SP-49 (cell line): ENCODE data around the genes ELP4, CCDC73, DEPDC7, C11orf91, CD59 and CAPRIN1.

- PRO-cap = bidirectional peak, plus-strand start at chr11:31509809, minus-strand start at chr11:31509606
Measured at GRCh38 chr11:31509312-31510314, at the start of gene ELP4. Gene ELP4, plus strand, starts transcription at chr11:31509767.

- PRO-cap = no peak
Measured at GRCh38 chr11:31811567-31812218, 571 bp upstream of the PAX6 start.

GRCh38 chr11:31836720-31836993 is 25.5 kb upstream of the PAX6 start:
- PRO-cap = no peak

- PRO-cap = no peak
Measured at GRCh38 chr11:32429765-32430286, 5.5 kb downstream of the WT1 start.

DNA sequence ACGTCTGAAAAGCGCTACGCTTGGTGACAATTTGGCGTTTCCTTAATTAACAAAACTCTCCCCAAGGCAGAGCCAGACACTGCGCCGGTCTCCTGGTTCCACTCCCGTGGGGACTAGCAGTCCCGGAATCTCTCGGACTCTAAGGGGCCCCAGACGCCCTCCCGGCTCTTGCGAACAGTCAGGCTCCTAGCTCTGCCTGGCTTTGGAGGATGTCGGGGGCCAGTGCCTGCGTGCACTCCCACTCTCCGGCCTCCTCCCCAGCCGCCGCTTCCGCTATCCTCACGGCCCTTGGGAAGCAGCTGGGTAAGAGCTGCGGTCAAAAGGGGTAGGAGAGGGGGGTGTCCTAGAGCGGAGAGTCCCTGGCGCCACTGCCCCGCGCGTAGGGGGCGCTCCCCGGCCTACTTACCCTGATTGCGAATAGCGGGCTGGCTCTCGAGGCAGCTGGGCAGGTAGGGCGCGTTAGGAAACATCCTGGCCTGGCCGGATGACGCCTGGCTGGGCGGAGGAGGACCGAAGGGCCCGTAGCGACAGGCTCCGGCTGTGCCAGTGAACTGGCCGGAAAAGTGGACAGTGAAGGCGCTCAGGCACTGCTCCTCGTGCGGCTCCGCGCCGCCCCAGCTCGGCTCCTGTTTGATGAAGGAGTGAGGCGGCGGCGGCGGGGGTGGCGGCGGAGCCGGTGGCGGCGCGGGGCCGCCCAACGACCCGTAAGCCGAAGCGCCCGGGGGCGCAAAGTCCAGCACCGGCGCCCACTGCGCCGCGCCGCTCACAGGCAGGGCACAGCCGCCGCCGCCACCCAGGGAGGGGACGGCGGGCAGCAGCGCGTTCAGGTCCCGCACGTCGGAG is 824 bp downstream of the WT1 start:
- PRO-cap = no peak

DNA sequence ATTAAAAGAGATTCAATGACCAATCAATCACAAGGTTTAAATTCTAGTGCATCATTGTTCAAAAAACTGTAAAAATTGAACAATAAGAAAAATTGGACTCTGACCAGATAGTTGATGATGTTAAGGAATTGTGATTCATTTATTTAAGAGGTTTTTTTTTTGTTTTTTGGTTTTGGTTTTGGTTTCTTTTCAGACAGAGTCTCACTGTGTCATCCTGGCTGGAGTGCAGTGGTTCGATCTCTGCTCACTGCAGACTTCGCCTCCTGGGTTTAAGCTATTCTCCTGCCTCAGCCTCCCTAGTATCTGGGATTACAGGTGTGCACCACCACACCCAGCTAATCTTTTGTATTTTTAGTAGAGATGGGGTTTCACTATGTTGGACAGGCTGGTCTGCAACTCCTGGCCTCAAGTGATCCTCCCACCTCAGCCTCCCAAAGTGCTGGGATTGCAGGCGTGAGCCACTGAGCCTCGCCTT is 17.1 kb upstream of the EIF3M start:
- PRO-cap = no peak

DNA sequence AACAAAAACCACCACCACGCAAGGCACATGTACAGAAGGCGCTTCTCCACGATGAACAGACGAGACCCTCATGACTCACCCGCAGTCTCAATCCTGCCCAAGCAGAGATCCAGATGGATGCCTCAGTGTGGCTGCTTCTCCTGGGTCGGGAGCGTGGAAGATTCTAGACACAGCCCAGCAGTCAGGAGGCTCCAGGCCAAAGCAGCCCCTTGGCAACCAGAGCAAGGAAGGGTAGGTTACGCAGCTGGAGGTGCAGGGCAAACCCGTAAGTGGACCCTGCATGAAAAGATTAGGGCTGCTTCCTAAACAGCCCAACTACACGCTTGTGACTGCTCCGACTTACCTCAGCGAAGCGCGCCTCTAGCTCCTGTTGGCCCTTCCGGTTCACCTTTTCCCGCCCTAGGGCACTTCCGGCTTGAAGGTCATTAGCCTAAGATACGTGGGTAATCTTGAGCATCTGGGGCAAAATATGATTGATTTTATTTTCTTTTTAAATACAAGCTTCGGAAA is at the start of gene CCDC73:
TSS of gene CCDC73 (minus strand) at position 393 of the 510 bp plus-strand sequence.
- PRO-cap = no peak

- PRO-cap = no peak
Measured at GRCh38 chr11:32968543-32968903, 47.2 kb upstream of the DEPDC7 start.

DNA sequence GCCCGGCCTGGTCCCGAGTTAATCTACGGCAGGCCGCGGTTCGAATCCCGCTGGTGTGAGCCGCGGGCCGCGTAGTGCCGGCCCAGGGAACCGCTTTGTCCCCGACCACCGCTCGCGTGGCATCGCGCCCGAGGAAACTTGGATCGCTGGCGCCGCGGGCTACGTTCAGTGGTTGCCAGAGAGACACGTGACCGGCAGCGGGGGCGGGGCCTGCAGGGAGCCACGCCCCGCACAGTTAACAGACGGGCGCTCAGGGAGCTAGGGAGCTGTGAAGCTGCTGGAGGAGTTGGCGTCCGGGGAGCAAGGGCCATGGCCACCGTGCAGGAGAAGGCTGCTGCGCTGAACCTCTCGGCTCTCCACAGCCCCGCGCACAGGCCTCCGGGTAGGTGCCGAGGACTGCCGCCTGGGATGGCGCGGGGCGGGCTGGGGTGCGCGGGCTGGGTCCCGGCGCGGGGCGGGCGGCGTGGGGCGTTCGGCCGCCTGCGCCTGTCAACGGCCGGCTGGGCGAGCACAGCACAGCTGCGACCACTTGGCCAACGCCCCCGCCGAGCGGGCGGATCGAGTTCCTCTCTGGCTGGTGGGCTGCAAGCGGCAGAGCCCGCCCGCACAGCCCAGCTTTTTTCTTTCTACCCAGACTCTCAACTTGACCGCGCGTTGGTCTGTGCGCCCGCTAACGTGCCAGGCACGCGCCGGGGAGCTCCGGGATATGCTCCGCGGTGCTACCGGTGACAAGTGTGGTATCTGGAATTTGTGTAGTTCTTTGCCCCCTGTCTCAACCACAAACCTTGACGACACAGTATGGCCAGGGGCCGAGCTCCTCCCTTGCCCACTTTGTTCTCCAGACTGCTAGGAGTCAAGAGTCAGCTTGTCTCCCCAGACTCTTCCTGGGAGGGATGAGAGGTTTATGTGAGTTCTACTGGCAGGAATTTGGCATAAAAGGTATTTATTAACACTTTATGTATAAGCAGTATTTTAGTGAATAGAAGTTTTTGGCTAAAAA is at the start of gene DEPDC7:
TSS of gene DEPDC7 (plus strand) at position 232 of the 1,000 bp plus-strand sequence.
- PRO-cap = no peak

DNA sequence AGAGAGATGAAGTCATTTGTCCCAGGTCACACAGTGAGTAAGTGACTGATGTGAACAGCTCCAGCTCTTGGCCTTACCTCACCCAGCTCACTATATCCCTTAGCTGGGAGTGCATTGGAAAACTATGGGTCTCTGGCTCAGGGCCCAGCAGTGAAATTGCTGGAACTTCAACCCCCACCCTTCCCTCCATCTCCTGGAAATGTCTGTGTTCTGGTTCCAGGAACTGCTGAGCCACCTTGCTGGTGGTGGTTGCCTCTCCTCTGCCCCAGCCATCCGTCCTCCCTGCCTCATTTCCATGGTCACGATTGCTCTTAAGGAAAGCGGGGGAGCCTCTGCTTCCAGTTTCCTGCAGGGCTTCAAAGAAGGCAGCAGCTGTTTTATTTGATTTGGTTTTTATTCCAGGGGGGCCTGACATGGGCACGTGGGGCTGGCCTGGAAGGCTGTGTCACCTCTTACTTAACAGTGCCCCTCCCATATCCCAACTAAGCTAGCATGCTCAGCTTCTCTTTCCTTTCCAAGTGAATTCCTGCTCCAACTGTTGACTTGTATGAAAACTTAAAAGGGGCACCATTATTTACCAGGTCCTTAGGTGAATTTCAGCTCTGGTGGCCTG is 46.3 kb upstream of the CSTF3 start:
- PRO-cap = no peak

DNA sequence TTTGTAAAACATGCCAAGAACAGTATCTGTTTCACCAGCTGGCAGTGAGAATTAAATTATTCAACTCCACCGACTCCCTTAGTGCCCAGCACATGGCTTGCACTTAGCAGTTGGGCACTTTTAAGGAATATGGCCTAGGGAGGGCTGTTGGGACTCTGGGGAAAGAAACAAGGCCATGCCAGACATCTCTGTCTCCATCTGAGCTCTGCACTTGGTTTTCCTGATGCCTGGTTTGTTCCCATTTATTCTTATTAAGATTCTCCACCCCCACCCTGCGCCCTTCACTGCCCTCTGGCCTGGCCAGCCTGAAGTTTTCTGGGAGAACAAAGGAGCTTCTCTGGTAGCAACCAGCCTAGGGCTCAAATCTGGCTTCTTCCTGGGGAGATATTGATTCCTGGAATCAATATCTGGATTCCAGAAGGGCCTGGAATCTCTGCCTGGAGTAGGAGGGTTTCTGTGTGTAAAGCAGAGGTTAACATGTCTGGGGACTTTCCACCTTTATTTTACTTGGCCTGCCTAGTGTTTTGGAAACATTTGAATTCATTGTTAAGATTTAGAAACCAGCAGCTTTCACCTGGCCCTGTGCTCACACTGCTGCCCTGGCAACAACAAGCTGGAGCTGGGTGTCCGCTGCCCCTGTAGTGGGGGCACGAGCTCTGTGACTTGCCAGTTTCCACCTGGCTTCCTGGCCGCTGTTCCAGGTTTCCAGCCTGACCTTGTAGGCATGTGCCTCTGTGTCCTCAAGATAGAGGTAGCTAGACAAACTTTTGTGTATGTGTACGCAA is 5.6 kb downstream of the C11orf91 start:
- PRO-cap = no peak

DNA sequence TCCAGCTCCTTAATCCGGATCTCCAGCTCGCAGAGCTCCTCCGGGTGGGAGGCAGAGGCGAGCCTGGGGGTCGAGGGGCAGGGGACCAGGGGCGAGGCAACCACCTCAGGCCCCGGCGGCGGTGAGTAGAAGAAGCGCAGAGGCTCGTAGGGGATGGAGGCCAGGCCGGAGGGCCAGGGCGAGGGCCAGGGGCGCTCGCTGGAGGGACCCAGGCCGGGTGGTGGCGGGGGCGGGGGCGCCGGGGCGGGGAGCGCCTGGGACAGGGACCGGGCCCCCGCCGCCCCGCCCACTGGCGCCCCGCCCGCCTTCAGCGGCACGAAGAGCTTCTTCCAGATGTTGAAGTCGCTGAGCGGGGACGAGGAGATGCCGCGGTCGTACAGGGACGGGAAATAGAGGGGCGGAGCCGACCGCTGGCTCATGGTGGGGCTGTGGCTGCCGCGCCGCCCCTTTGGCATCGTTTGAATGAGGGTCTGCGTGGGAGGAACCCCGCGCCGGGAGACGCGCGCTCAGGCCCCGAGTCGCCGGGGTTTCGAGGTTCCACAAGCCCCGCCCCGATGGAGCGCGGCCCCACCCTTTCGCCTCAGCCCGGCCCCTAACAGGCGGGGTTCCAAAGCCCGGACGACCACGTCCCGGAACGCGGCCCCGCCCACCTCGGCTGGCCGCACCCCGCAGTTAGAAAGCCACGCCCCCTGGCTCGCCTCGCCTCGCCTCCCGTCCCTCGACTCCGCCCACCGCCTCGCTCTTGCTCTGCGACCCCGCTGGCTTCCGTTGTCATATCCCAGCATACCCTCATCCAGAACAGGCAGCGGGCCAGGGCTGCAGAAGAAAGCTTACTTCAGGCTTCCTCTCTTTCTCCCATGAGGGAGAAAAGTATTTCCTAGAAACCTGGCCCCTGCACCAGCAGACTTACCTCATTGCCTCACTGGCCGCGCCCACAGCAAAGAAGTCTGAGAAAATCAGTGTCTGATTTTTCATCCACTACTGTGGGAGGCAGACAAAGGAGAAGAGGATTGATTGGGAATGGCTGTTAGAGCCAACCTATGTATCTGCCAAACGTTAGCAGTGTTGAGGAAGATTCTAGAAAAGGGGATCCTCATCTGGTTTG is at the start of gene C11orf91:
TSS of gene C11orf91 (minus strand) at position 541 of the 1,105 bp plus-strand sequence.
- PRO-cap = unidirectional peak, plus-strand start at position 774 of the sequence

GRCh38 chr11:33736296-33736671 is at the start of gene CD59:
Gene CD59, minus strand, starts transcription at chr11:33736423.
- PRO-cap = bidirectional peak, plus-strand start at chr11:33736604, minus-strand start at chr11:33736423

DNA sequence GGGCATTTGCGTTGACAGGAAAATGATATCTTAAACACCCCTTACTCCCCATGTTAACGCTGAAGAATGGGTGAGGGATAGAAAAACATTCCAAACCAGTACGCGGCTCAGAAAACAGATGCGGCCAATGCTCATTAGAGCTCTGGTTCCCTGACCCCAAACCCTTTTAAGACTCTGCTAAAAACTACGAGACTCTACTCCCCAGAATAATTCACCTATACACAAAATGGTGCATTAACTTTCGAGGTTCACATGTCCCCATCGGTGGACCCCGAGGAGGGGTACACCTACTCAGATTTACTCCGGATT is 23.5 kb downstream of the LMO2 start:
- PRO-cap = no peak

- PRO-cap = no peak
Measured at GRCh38 chr11:33892743-33893439, 1.0 kb upstream of the LMO2 start.

- PRO-cap = no peak
Measured at GRCh38 chr11:33893499-33894595, 2.0 kb upstream of the LMO2 start.

- PRO-cap = no peak
Measured at GRCh38 chr11:33936861-33937946, 45.3 kb upstream of the LMO2 start.

- PRO-cap = no peak
Measured at GRCh38 chr11:34050984-34051300, 589 bp upstream of the CAPRIN1 start.

- PRO-cap = bidirectional peak, plus-strand start at chr11:34051732, minus-strand start at chr11:34051444
Measured at GRCh38 chr11:34051301-34051938, at the start of gene CAPRIN1. Gene CAPRIN1, plus strand, starts transcription at chr11:34051731.

- PRO-cap = no peak
Measured at GRCh38 chr11:34068472-34068764, 16.9 kb downstream of the CAPRIN1 start.